ENCODE results near the genes GCAT, PICK1 and PLA2G6.

GRCh38 chr22:37498561-37498921, 12.4 kb upstream of the MFNG start:
- RRBS, result no CpG with 5 or more reads among the region's 10 CpGs

DNA sequence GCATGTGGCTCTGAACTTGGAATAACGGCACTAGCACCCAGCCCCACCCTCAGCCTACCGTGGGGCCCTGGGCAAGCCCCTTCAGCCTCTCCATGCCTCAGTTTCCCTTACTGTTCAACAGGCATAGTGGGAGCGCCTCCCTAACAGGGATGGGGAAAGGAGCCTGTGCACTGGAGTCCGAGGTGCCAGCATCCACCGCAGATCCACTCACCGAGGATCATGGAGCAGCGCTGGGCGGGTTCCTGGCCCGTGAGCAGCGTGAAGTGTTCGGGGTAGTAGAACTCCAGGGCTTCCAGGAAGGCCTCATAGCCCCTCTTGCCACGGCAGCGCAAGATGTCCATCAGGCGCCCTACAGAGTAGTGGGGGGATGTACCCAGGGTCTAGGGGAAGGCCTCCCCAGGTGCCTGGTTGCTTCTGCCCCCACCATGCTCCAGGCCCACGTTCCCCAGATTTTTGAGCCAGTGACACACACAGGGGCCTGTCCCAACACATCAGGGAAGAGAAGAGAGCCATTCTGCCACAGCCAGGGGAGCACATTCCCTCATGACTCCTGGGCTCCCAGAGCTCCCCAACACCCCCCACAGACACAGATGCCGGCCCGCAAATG, 1.4 kb downstream of the CARD10 start:
- RRBS, result no CpG with 5 or more reads among the region's 17 CpGs

DNA sequence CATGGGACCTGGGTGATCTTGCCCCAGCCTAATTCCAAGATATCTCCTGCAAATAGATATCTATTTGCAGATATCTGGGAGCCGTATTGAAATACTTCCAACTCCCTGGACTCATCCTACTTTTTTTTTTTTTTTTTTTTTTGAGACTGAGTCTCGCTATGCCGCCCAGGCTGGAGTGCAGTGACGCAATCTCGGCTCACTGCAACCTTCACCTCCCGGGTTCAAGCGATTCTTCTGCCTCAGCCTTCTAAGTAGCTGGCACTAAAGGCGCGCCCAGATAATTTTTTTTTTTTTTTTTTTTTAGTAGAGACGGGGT, 1.2 kb upstream of the GGA1 start:
- RRBS, result no CpG with 5 or more reads among the region's 10 CpGs

DNA sequence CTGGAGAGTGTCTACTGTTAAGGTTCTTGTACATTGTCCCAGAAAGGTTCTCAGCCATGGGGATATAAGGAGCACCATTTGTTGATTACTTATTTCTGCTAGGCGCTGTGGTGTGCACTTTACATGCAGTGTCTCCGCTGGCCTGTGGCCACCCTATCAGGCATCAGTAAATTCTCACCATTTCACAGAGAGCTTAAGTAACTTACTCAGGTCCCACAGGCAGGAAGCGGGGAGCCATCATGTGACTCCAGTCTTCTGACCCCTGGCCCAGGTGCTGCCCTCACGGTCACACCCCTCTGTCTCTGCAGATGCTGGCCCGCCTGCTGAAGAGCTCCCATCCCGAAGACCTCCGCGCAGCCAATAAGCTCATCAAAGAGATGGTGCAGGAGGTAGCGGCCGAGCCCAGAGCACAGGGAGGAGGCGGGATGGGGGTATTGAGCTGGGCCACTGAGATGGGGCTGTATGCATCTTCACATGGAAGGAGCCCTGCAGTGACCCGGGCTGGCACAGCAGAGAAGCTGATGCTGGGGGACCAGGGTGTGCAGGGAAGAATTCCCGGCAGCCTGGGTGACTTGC, 12.8 kb downstream of the GGA1 start:
- RRBS, result 98% methylated on average over 2 of the region's 13 CpGs

- RRBS, result 8% methylated on average over 2 of the region's 50 CpGs
These were observed 1.4 kb downstream of the LGALS1 start for GRCh38 chr22:37676510-37677532.

GRCh38 chr22:37739035-37739909, 42.4 kb downstream of the TRIOBP start:
- RRBS, result no CpG with 5 or more reads among the region's 31 CpGs

DNA sequence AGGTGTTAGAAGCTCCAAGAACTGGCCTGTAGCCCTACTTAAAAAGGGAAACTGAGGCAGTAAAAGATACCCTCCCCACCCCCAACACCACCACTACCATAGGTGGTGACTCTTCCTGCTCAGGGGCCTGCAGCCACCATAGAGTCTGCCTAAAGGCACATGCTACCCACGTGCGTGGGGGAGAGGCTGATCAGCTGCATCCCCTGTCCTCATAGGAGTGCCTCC, 39.2 kb upstream of the H1-0 start:
- RRBS, result no CpG with 5 or more reads among the region's 2 CpGs

DNA sequence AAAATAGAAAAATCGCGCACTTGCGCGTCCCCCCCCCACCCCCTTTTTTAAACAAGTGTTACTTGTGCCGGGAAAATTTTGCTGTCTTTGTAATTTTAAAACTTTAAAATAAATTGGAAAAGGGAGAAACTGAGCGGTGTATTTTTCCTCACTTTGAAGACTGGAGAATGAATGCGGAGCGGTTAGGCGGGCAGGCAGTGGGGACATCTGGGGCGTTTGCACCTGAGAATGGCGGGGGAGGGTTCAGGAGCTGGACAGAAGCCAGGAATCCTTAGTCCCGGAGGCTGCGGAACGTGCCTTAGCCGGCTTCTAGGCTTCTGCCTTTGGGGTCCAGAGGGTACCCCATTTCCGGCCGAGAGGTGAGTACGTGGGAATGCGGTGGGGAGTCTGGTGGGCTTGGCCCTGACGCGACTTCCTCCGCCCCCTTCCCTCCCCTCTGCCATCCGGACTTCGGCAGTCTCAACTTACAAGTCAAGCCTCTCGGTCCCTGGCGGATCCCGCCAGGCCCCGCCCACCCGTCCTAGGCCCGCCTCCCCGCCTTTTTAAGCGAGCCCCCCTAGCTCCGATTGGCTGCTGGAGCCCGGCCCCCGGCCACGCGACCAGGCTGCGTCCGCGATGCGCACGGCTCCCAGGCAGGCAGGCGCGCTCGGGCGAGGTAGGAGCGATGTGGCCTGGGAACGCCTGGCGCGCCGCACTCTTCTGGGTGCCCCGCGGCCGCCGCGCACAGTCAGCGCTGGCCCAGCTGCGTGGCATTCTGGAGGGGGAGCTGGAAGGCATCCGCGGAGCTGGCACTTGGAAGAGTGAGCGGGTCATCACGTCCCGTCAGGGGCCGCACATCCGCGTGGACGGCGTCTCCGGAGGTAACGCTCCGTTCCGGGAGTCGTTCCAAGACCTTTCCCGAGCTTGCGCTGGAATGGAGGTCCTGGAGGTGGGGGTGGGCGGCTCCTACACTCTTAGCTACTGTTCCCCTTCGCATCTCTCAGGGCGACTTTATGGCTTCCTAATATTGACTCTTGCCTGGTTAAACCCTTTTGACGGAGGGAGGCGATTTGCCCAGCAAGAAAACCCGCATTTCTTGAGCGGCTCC, at the start of gene GCAT:
TSS of gene GCAT (plus strand) at position 631 of the 1,087 bp plus-strand sequence.
- RRBS, result 1% methylated on average over 6 of the region's 82 CpGs

DNA sequence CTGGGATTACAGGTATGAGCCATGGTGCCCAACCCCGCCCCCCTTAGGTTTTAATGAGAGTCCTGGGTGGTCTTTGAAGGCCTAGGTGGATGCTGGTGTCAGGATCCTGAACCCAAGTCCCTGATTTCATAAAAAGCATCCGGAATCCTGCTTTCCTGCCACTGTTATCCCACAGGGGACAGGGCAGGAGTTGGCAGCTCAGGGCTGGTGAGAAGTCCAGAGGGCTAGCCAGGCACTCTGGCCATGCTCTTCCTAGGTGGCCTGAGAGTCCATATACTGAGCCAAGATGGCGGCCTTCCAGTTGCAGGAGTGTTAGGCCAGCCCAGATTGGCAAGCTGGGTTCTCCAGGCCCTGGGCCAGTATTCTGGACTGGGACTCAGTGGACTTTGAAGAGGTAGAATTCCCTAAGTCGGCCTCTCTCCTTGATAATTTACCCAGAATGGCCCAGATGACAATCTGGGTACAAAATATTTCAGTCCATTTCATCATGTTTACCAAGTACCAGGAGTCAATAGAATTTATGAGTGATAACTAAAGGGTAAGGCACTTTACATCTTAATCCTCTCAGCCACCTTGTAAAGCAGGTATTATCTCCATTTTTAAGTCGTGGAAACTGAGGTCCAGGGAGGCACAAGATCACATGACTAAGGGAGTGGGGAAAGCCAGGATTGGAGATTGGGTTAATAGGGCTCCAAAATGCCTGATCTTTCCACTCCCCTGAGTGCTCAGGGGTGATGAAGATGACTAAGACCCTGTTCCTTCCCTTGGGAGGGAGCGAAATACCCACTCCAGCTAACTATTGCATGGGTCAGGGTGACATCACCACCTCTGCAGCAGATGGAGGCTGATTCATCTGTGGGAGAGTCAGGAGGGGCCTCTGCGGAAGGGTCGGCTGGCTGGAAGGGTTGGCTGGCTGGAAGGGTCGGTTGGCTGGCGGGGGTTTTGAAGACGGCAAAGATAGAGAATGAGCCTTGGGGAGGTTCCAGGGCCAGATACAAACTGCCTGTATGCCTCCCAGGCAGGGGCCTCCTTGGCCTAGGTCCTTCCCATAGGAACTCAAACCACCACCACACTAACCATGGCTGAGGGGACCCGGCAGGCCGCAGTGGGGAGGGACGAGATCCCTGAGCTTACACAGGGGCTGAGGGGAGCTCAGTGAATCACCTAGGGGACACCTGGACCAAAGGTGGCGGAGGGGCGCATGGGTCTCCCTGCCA, 1.2 kb upstream of the MICALL1 start:
- RRBS, result no CpG with 5 or more reads among the region's 16 CpGs

- RRBS, result 71% methylated on average over 1 of the region's 12 CpGs
These were observed 18.3 kb downstream of the MICALL1 start for GRCh38 chr22:37924336-37924791.

DNA sequence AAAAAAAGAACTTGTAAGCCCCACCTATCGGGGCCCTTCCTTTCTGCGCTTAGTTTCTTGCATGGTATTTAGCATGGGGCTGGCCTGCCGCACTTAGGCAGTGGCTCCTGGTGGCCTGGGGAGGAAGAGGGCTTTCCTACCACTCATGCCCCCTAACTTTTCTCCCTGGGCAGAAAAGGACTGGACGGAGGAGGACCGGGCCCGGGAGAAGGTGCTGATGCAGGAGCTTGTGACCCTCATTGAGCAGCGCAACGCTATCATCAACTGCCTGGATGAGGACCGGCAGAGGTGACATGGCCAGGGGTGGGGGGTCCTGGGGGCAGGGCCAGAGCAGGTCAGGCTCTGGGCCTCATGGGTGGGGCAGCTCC, 16.5 kb downstream of the C22orf23 start:
- RRBS, result 99% methylated on average over 4 of the region's 9 CpGs

DNA sequence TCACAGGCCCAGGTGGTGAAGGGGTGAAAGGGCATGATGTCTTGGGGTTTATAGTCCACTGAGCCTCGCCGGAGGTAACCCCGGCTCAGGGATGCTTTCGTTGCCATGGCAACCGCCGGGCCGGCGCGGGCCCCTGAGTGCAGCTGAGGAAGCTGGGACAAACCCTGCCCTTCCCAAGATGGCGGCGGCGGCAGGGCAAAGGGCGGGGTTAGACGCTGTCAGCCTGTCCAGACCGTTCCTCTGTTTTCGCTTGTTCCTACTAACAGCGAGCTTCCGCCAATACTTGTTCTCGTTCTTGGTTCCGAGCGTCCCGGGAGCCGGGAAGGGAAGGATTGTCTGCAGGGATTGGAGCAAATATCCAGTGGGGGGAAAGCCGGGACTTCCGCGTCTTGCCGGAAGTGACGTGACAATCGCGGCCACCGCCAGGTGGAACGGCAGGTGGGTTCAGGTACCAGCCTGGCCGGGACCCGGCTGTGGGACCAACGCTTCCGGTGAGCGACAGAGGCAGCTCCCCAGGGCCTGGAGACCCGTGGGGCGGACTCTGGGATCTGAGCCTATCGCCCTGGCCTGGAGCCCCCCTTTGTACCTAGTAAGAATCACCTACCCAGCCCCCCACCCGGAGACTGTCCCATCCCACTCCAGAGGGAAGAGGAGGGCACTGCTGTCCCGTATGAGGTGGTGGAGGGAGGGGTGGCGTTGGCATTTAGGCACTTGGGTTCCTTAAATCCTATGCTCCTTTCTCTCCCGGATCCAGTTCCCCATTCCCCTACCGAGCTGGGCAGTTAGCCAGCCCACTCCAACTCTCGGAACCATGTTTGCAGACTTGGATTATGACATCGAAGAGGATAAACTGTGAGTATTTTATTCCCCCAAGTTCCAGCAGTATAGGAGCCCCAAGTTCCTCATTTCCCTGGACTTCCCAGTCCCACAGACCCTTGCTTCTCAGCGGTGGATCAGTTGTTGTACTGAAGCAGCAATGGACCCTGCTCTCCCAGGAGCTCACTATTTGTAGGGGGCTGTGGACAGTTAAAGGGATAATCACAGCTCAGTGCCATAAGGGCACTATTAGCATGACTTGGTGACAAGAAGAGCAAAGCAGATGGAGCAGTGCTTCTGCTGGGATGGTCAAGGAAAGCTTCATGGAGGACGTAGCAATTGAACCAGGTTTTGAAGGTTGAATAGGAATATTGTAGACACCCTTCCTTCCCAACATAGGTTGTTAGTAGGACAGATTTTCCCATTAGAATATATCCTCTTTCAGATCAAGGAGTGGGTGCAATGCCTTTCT, at the start of gene PICK1:
TSS of gene PICK1 (plus strand) at position 406 of the 1,288 bp plus-strand sequence.
- RRBS, result 2% methylated on average over 7 of the region's 49 CpGs

DNA sequence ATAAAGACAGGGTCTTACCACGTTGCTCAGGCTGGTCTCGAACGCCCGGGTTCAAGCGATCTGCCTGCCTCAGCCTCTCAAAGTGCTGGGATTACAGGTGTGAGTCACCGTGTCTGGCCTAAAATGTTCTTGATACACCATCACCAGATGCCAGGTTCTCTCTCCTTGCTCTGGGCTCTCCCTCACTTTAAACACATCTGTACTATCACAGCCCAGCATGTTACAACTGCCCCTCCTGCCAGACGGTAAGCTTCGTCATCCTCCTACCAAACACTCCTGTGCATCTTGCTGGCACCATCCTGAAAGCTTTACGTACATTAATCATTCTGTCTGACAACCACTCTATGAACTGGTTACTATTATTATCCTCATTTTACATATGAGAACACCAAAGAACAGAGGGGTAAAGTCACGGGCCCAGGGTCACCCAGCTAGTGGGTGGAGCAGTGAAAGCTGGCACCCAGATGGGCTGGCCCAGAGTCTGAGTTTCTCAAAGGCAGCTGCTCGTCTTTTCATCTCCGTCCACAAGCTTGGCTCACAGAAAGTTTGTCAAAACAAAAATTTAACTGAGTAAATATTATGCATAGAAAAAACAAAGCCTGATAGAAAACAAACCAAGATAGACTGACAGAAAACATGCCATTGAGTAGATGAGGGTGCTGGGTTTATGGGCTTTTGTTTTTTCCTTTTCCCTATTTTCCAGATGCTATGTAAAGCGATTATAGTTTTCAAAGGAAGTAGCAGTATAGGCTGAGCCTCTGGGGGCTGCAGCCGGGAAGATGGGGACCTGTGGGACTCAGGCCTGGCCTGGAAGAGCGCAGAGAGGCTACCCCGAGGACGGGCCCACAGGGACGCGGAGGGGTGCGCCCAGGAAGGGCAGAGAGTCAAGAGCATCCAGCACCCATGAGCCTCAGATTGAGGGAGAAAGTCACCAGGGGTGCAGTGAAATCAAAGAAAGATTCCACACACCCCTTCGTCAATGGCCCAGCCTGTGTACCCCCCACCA, 9.5 kb downstream of the PLA2G6 start:
- RRBS, result no CpG with 5 or more reads among the region's 21 CpGs

GRCh38 chr22:38181563-38182341, at the start of gene PLA2G6:
Gene PLA2G6, minus strand, starts transcription at chr22:38181830.
- RRBS, result no CpG with 5 or more reads among the region's 46 CpGs

GRCh38 chr22:38219011-38220178, 17.6 kb downstream of the MAFF start:
- RRBS, result no CpG with 5 or more reads among the region's 26 CpGs

GRCh38 chr22:38287948-38288398, 15.2 kb upstream of the TMEM184B start:
- RRBS, result no CpG with 5 or more reads among the region's 18 CpGs

DNA sequence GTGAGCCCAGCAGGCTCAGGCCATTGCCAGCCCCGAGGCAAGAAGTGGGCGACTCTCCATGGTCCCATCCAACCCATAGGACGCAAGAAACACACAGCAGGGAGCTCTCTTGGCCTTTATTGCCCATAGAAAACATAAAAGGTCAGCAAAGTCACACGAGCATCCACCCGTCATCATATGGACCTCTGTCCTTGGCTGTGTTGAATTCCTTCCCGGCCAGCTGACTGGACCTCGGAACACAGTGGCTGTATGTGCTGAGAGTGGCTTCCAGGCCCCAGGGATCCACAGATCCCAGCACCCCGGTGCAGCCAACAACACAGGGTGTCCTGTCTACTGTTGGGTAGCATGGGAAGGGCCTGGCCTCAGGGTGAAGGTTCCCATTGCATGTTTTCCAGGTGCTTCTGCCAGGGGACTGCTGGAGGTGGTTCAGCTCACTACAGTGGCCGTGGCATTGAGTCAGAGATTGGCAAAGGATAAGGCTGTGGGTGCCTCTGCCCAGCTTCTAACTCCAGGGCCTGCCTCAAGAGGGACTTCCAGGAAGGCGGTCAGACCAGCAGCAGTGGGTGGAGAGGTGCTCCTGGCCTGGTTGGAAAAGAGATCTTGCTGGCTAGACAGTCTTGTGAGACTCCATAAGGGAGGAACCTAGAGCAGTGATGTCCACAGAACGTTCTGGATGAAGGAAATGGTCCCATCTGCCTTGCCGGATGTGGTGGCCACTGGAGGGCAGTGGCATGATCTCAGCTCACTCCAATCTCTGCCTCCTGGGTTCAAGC, 20.9 kb downstream of the CSNK1E start:
- RRBS, result 97% methylated on average over 3 of the region's 12 CpGs

DNA sequence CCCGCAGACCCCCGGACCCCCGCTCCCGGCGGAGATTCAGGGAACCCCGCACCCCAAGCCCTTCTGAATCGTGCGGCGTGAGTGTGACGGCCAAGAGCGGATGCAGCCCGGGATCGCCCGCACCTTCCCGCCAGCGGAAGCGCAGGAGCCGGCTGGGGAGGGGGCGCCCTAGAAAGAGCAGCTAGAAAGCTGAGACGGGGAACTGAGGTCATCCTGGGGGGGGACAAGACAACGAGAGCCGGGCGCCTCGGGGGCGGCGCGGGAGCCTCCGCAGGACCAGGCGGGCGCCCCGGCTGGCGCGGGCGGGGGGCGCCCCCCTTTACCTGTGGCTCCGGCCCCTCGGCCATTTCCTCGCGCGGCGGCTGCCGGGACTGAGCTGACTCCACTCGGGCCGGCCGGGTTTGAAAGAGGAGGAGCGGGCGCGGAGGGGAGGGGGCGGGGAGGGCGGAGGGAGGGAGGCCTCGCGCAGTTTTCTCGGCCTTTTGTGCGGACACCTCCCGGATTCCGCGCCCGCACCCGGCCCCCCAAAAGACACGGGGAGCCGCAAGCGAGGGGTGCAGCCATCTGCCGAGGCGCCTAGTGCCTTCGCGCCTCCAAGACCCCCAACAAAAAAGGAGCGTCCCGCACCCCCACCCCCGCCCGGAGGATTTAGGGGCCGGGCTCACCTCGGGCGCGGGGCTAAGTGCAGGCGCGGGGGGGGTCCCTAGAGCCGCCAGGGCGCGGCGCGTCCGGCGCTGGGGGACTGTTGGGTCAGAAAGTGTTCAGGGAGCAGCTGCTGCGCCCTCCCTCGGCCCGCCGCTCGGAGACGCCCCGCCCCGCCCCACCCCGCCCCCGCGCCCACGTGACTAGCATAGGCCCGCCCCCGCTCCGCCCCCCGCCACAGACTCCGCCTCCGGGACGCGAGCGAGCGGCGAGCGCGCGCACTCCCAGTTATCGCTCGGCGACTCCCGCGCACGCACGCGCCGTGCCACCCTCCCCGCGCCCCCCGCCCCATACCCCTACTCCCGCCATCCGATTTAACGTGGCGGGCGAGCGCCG, 56.6 kb downstream of the KCNJ4 start:
- RRBS, result 6% methylated on average over 28 of the region's 128 CpGs

GRCh38 chr22:38492025-38492398, 14.1 kb downstream of the DDX17 start:
- RRBS, result no CpG with 5 or more reads among the region's 3 CpGs

GRCh38 chr22:38655563-38656195, 513 bp downstream of the FAM227A start:
- RRBS, result 4% methylated on average over 4 of the region's 19 CpGs

All from GM19240 (cell line).